Cardiac septum (tissue), 1 donor: ENCODE results near the genes XNDC1N, FOLR3 and FOLR2.

DNA sequence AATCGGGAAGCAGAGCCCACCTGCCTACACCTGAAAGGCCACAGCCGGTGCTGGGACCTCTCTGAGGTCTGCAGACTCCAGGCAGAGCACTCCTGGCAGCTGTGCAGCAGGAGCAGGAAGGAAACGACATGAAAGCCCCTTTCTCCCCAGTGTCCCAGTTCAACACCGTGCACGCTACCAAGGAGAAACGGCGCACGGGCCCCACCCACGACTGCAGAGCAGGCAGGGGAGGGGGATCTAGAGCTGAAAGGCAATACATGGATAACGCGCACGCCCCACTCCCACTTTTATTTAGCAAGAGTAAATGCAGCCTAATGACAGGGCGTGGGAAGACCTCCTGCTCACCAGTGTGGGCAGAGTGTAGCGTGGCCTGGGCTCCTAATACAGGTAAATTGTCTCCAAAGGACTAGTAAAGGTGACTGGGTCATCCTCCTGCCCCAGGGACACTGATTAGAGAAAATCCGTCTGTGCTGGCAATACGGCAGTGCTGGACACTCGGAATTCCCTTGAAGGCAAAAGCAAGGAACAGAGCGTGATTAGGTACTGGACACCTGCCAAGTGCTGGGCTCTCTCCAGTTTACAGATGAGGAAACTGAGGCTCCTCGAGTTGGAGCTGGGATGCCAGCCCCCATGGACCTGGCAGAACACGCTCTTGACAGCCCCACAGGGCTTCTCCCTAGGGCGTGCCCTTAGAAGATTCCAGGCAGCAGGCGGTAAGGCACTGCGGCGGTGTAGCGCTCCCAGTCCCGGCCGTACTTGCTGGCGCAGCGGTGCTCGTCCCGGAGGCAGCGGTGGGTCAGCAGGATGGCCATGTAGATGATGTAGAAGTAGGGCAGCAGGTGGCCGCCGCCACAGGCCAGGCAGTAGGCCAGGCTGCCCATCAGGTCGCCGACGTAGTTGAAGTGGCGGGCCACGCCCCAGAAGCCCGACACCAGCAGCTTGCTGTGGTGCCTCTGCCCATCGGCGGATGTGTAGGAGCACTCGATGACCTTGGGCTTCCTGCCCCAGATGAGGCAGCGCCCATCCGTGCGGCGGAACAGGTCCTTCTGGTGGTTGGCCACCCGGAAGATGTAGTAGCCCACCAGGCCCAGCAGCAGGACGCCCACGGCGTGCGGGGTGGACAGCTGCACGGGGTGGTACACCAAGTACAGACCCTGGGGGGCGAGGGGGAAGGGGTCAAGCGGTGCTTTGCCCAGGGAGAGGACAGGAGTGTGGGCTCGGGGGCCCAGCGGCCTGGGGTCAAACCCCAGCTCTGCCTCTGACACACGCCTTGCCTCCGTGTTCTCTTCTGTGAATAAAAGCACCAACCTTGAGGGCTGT is 13.0 kb downstream of the DHCR7 start:
- PRO-cap = no peak

DNA sequence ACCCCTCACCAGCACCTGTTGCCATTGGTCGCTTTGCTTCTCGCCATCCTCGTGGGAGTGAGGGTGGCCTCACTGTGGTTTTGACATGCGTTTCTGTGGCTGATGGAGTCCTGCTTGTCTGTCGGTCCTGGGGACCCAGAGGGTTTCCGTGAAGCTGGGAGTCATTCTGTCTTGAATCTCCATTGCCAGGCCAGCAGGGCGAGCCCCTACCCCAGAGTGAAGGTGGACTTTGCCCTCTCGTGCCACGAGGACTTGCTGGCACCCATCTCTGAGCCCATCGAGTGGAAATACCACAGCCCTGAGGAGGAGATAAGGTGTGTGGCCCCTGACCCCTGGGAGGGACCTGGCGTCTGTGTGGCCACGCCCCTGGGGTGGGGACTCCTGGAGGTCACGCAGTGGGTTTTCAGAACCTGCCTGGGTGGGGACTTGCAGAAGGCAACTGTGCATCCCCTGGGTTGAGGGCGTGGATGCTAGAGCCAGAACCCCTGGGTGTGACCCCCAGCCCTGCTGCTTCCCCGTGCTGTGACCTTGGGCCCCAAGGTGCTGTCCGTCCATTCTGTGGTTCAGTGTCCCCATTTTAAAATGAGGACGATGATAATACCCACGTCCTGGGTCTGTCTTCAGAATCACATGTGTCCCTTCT is 27.7 kb downstream of the NADSYN1 start:
- PRO-cap = no peak

GRCh38 chr11:71534669-71535241 is 3.1 kb upstream of the KRTAP5-8 start:
- PRO-cap = no peak

- PRO-cap = no peak
Measured at GRCh38 chr11:71710708-71711517, 122.1 kb upstream of the DEFB108B start.

DNA sequence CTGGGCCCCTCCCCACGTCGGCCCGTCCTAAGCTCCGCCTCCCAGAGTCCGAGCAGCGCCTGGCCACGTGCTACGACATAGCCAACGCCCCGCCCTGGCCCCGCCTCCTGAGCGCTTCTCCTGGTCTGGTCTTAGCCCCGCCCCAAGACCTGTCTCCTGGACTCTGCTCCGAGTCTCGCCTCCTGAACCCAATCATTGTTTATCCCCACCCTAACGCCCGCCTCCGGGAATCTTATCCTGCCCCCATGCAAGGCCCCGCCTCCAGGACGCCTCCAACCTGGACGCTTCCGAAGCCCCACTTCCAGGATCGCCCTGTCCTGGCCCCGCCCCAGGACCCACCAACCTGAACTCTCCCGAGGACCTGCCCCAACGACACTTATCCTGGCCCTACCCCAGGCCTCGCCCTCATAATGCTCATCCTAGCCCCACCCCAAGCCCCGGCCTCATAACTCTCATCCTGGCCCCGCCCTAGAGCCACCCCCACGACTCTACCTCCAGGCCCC is 46.0 kb upstream of the DEFB108B start:
- PRO-cap = bidirectional peak, plus-strand start at position 105 of the sequence, minus-strand start outside the sequence; bidirectional peak, plus-strand start outside the sequence, minus-strand start at position 351 of the sequence

DNA sequence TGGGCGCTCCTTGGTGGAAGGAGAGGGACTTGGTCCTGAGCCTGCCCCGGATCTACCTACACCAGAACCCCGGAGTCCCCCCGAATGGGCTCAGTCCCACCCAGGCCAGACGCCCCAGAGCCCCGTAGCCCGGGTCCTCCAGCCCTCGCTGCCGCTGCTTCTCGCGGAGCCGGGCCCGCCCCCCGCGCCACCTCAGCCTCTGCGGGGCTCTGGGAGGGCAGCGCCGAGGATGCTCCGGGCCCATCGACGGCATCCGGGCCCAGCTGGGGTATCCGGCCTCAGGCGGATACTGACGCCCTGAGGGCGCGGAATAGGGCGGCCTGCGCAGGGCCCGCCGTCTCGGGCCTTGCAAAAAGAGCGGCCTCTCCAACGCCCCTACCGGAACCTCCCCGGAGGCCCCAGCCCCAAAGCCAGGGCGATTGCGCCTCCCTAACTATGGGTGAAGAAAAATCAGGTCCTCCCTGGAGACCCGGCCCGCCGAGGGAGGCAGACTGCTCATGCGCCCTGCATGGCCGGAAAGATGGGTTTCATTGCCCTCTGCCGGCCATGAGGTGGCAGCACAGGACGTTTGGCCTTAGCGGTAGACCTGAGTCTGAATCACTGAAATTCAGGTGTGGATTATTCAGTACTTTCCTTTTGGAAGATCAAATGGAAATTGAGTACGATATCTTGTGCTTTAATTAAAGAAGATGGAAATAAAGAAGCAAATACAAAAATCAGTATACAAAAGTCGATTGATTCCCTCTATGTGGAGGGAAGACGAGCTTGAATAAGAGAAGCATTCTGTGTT is 19.4 kb upstream of the DEFB108B start:
- PRO-cap = unidirectional peak, minus-strand start at position 482 of the sequence

DNA sequence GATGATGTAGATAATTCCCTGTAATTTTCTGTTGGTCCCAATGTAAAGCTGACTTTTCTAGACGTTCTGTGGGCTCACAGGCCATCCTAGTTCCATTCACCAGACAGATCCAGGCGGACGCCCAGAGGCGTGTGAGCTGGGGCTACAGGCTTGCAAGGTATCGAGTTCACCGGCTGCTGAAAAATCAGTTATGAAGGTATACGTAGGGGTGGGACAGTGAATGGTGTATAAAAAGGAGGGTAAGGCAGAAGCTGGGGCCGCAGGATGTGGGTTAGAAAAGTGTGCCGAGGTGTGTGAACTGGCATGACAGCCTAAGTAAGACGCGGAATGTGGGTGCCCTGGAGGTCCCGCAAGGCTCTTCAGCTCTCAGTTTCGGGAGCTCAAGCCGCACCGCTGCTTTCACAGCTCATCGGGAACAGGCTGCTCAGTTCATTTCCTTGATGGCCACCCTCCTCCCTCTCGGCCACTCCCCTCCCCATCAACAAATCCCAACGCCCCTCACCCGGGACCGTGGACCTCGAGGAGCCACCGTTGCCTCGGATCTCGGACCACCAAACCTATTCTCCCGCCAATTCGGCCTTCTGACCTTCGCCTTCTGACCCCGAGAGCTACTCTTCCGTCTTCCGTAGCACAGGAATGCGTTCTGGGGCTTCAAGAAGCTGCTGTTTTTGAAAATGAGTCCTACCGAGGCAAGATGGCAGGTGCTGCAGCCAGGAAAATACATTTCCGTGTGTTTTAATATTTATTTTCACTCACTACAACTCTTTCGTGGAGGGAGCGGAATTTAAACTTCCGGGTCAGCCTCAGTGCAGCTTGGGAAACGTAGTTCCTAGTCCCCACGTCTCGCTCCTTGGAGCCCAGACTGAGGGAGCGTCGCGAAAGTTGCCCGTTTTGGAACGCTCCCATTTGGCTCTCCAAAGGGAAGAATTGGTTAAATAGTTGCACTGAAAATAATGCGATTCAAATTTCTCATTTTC is at the start of gene XNDC1N:
TSS of gene XNDC1N (minus strand) at position 732 of the 977 bp plus-strand sequence.
- PRO-cap = bidirectional peak, plus-strand start at position 821 of the sequence, minus-strand start at position 583 of the sequence

DNA sequence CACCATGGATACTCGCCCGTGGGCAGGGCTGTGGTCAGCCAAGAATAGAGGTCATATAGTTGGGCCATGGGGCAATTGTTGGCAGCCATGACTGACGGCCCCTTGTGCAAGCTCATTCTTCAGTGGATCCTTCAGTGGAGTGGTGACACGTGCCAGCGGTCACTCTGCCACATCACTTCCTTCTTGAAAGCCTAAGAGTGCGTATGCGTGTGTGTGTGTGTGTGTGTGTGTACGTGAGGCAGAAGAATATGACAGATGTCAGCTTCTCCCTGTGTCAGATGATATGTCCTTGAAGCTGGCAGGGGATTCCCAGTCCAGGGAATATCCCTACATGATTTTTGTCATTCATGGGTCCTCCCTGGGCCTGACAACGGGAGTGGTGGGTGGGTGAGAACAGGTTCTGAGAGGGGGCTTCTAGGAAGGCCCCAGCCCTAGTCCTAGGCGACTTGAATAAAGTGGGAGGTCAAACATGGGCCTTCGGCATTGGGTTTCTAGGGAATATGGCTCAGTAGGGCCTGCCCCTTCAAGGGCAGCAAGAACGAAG is 1.6 kb upstream of the IL18BP start:
- PRO-cap = no peak

- PRO-cap = no peak
Measured at GRCh38 chr11:72002787-72003470, 4.2 kb downstream of the IL18BP start.

GRCh38 chr11:72037718-72038830 is 39.4 kb downstream of the IL18BP start:
- PRO-cap = unidirectional peak, plus-strand start at chr11:72038079; unidirectional peak, plus-strand start at chr11:72038715

- PRO-cap = no peak
Measured at GRCh38 chr11:72058286-72058992, 21.9 kb downstream of the NUMA1 start.

DNA sequence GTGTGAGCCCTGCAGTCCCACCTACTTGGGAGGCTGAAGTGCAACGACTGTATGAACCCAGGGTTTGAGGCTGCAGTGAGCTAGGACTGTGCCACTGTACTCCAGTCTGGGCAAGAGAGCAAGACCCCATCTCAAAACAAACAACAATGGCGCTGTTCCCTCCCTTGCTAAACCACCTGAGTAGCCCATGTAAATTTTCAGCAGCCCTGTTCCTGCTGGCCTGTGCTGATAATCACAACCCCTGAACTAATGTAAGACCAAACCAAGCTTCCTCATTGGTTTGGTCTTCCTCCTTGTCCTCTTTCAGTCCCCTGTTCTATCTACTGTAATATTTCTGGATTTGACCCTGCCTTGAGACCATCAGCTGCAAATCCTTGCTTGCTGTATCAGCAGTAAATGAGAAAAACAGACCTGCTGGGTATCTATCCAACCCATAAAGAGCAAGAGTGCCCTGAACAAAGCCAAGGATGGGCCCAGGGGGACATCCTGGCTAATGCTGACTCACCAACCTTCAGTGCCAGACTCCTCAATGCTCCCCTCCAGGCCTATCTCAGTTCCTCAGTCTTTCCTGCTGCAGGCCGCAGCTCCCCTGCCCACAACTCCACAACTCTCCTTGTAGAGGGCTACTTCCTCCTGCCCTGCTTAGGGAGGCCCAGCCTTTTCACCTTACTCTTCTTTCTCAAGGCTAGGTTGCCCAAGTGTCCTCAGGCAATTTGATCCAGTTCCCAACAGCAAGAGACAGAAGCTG is 2.8 kb downstream of the LAMTOR1 start:
- PRO-cap = no peak

GRCh38 chr11:72123913-72124443 is 11.5 kb upstream of the ANAPC15 start:
- PRO-cap = no peak

DNA sequence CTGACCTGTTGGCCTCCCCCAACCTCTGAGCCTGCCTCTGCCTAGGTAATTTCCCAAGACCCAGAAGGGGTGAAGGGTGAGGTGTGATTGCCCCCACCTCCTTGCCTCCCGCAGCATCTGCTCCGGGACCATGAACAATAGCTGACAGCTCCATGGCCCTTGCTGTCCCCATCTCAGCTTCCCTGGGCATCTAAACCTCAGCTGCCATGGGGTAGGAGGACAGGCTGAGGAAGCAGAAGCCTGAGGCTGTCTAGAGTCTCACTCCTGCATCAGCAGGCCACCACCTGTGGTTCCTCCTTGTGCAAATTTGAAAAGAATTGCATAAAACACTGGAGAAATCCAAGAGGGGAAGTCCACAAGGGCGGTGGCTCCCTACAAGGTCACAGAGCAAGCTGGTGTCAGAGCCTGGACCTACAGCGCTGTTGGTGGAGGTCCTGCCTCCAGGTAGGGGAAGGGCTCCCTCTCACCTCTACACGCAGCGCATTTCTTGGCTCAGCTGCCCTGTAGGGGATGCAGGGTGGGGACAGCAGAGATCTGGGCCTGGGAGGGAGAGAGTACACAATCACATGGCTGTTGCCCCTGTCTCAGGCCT is at the start of gene FOLR3:
TSS of gene FOLR3 (plus strand) at position 401 of the 592 bp plus-strand sequence.
- PRO-cap = no peak

- PRO-cap = no peak
Measured at GRCh38 chr11:72216538-72217002, at the start of gene FOLR2. FOLR2 (plus strand) TSS chr11:72216794.

DNA sequence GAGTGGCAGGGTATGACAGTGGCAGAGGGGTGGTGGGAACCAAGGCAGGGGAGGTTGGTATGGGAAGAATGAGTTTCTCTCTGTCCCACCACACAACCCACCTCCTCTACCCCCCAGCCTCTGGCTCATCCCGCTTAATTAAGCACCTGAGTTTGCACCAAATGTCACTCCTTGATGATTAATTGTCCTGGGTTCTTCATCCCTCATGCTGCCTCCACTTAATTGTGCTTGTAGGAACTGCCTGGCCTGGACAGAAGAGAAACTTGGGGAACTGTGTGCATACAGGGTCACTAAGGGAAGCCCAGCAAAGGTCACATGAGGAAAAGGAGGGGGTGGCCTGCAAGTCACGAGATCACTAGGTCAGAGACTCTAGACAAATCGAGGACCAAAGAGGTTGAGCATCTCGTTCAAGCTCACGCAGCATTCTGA is 75.8 kb downstream of the PDE2A start:
- PRO-cap = no peak

GRCh38 chr11:72600359-72601119 is 73.7 kb downstream of the PDE2A start:
- PRO-cap = no peak

- PRO-cap = no peak
Measured at GRCh38 chr11:72642868-72643972, 31.0 kb downstream of the PDE2A start.

DNA sequence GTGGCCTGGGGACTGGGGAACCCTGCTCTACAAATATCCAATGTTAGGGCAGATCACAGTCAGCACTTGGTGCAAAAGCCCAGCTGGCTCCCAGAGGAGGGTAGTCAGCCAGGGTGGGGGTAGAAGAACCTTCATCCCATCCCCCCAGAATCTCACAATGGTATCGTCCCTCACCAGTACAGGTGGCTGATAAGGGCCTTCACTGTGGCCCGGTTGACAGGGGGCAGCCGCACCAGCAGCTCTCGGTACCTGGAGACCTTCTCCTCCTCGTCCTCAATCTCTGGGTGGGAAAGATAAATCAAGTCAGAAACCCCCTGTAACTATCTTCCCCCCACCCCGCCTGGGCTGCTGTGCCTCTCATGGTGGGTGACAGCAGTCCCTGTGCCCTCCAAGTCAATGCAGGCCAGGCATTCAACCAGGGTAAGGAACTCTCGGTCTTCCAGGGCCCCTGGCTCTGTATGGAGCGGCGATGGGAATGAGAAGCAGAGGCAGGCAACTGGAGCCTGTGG is 22.2 kb upstream of the PDE2A start:
- PRO-cap = no peak

- PRO-cap = bidirectional peak, plus-strand start at chr11:72738406, minus-strand start at chr11:72738287
Measured at GRCh38 chr11:72737650-72738763, 14.2 kb downstream of the ARAP1 start.